A549 (cell line): Measurements from ENCODE around the gene ABTB1.

DNA sequence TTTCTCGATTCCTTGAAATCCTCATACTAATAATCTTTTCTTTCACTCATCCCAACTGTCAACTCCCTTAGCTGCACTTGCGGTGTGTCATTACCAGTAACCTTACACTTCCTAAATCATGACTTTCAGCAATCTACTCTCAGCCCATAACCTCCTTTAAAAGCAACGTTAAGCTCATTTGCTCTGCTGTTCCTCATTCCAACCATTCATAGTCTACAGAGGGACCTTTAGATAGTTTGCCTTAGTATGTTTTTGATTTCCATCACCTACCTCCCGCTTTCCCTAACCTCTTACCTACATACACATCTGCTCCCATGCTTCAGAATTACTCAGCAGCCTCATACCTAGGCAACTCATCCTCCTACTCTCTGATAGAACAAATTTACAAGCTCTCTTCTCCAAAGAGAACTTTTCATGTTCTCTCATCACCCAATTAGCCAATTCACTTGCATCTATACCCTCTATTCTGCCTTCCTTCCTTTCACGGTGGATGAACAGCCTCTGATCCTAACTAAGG, 38.3 kb upstream of the HEG1 start:
- PRO-cap, result no peak
CAGE:
- cytosol, long polyA plus RNA, result no peak
- long polyA plus RNA, result no peak
- nucleus, long polyA plus RNA, result no peak

DNA sequence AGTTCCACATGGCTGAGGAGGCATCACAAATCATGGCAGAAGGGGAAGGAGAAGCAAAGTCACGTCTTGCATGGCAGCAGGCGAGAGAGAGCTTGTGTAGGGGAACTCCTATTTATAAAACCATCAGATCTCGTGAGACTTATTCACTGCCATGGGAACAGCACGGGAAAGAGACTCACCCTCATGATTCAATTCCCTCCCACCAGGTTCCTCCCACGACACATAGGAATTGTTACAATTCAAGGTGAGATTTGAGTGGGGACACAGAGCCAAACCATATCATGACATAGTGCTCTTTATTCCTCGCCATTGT, 67.7 kb upstream of the HEG1 start:
- PRO-cap, result no peak
CAGE:
- cytosol, long polyA plus RNA, result no peak
- long polyA plus RNA, result no peak
- nucleus, long polyA plus RNA, result no peak

DNA sequence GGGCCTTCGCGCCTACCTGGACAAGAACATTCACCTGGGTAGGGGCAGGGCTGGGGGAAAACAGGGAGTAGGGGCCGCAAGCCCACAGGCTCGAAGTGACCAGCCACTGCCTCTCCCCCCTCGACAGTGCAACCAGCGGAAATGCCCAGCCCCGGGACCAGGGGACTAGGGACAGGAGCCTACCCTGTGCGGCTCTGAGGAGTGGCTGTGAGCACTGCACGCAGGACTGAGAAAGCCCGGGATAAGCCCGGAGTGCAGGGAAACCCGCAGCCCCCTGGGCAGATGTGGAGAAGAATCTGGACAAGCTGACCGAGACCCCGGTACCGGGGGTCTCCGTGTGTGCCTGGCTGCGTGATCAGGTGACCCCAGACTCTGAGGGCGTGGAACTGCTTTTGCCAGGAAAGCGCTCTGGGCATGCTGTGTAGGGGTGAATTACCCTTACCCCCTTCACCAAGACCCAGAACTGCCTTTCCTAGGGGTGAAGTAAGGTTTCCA, 392 bp upstream of the SLC12A8 start:
- PRO-cap, result no peak
CAGE:
- cytosol, long polyA plus RNA, result no peak
- long polyA plus RNA, result no peak
- nucleus, long polyA plus RNA, result no peak

DNA sequence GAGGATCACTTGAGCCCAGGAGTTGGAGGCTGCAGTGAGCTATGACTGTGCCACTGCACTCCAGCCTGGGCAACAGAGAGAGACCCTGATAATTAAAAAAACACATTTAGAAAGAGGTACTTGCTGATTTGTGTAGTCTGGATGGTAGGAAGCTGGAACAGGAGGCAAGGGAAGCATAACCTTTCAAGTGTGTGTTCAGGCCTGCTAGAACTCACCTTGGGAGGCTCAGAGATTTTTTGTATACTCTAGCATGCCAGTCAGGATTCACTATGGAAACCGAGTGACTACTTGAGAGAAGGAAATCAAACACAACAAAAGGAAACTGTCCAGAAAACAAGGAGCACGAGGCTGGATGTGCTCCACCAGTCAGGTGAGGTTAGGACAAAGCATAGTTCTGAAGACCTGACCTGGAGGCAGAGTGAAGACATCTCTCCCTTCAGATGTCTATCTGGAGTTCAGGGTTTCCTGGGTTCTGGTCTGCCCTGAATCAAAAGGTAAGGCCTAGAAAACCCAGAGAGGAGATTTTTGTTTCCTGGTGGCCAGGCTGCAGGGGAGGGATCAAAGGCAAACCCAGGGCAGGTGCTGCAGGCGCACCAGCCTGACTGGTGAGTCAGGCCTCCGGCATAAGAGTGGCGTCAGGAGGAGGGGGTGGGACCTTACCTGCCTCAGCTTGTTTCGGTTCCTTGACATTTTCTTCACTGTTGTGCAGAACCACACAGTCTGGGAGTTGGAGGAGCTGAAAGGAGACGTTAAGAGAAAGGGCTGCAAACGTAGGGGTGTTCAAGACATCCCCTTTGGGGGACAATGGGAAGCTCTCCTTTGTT, 52.1 kb upstream of the OSBPL11 start:
- PRO-cap, result no peak
CAGE:
- cytosol, long polyA plus RNA, result no peak
- long polyA plus RNA, result no peak
- nucleus, long polyA plus RNA, result no peak

DNA sequence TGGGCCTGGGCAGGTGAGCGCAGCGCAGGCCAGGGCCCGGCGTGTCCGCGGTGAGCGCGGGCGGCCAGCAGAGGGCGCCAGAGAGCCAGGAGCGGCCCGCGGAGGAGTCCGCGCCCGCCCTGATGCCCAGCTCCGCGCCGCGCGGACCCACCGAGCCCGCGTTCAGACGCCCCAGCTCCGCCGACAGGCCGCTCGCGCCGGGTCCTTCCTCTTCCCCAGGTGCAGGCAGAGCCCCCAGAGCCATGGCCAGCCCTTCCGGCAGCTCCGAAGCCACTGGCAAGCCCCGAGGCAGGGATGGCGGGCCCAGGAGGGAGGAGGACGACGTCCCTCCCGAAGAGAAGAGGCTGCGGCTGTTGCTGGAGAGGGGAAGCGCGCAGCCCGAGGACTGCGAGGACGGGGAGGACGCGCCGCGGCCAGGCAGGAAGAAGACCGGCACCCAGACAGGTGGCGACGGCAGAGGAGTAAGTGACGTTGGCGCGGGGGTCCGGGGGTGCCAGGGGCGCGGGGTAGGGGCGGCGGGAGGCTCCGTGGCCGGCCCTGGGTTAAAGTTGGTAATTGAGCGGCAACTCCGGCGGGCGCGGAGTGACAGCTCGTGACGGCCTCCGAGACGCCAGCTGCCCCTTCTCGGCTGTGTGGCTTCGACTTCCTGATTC, 171.2 kb upstream of the OSBPL11 start:
- PRO-cap, result no peak
CAGE:
- cytosol, long polyA plus RNA, result no peak
- long polyA plus RNA, result no peak
- nucleus, long polyA plus RNA, result no peak

GRCh38 chr3:126100622-126101073, 16.7 kb upstream of the SLC41A3 start:
- PRO-cap, result no peak
CAGE:
- cytosol, long polyA plus RNA, result no peak
- long polyA plus RNA, result no peak
- nucleus, long polyA plus RNA, result no peak

DNA sequence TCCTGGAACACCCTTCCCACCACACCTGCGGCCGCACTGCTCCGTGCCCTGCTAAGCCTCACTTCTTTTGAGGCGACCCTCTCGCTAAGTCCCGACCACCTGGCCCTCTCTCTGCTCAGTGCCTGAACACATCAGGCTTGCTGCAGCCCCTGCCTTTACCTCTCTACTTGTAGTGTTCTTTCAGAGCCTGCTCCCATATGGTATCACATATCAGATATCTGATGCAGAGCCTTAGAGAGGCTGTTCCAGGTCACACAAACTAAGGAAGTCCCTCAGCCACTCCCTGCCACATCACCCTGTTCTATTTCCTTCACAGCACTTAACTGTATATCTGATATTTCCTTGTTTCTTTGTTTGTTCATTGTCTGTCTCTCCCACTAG, 913 bp upstream of the ALDH1L1 start:
- PRO-cap, result no peak
CAGE:
- cytosol, long polyA plus RNA, result no peak
- long polyA plus RNA, result no peak
- nucleus, long polyA plus RNA, result no peak

GRCh38 chr3:126186059-126186482, 5.7 kb upstream of the ALDH1L1 start:
- PRO-cap, result no peak
CAGE:
- cytosol, long polyA plus RNA, result no peak
- long polyA plus RNA, result no peak
- nucleus, long polyA plus RNA, result no peak

- PRO-cap, result no peak
CAGE:
- cytosol, long polyA plus RNA, result no peak
- long polyA plus RNA, result no peak
- nucleus, long polyA plus RNA, result no peak
Measured at GRCh38 chr3:126186483-126186714, 6.0 kb upstream of the ALDH1L1 start.

DNA sequence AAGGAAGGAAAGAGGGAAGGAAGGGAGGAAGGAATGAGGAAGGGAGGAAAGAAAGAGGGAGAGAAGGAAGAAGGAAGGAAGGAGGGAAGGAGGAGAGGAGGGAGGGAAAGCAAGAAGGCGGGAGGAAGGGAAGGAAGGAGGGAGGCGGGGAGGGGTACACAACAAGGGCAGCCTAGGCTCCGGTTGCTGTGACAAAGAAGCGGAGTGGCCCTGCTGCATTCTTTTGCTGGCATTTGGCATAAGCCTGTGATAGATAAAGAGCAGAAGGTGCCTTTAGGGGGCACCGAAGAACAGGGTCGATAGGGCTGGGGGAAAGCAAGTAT, 32.1 kb upstream of the ALDH1L1 start:
- PRO-cap, result no peak
CAGE:
- cytosol, long polyA plus RNA, result no peak
- long polyA plus RNA, result no peak
- nucleus, long polyA plus RNA, result no peak

DNA sequence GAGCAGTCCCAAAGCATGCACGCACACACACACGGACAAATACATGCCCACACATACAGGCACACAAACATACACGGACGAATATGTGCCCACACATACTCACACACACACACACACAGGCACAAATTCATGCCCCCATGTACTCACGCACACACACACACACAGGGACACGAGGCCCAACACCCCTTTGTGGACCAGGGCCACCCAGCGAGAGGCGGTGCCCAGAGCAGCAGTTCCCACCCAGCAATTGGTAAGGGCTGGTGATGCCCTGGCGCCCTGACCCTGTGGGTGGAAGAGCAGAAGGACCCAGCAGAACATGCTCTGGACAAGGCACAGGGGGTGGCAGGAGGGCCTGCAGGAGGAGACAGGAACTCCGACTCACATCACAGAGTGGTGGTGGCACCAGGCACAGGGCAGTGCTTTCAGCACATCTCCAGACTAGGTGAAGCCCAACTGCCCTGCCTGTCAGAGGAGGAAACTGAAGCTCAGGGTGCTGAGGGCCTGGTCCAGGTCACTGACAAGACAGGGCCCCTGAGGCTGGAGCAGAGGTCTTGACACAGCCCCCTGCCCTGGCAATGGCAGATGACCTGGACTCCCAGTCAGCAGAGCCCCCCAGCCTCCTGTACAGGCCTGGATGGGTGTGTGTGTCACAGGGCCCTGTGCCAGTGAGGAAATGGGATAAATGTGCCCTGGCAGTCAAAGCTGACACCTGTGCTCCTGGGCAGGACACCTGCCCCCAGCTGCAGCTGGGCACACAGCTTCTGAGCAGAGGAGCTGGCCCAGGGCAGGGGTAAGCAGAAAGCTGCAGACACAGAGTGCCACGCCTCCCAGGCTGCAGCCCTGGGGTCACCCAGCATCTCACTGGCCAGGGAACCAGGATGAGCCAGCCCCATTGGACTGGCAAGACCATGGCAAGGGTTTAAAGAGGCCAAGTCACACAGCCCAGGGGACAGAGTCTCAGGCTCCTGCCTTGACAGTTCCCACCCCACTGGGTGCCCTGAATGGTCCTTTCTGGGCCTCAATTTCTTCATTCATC, 11.4 kb downstream of the KLF15 start:
- PRO-cap, result no peak
CAGE:
- cytosol, long polyA plus RNA, result no peak
- long polyA plus RNA, result no peak
- nucleus, long polyA plus RNA, result no peak

DNA sequence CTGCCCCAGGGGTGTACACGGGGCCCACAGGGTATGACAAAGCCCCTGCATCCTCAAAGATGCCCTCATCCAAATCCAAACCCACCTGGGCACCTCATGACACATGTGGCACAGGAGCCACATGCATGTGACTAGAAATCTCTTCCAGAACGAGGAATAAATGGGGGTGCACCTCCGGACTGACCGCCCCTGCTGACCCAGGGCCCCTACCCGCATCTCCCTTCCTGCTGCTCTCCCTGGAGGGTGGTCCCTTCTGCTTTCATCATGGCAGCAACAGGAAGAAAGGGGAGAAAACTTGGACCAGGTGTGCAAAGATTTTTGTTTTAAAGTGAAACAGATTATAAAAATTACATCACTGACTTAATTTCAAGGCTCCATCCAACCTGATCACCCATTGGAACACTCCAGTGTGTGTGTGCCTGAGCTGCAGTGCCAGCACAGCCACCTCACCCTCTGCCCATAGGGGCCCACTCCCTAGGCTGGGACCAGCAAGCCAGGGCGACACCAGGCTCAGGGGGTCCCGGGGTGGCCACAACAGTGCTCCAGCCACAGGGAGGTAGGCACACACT, 25.2 kb downstream of the ZXDC start:
- PRO-cap, result no peak
CAGE:
- cytosol, long polyA plus RNA, result no peak
- long polyA plus RNA, result no peak
- nucleus, long polyA plus RNA, result no peak

- PRO-cap, result no peak
CAGE:
- cytosol, long polyA plus RNA, result no peak
- long polyA plus RNA, result no peak
- nucleus, long polyA plus RNA, result no peak
Measured at GRCh38 chr3:126750546-126751043, 46.6 kb downstream of the CHCHD6 start.

DNA sequence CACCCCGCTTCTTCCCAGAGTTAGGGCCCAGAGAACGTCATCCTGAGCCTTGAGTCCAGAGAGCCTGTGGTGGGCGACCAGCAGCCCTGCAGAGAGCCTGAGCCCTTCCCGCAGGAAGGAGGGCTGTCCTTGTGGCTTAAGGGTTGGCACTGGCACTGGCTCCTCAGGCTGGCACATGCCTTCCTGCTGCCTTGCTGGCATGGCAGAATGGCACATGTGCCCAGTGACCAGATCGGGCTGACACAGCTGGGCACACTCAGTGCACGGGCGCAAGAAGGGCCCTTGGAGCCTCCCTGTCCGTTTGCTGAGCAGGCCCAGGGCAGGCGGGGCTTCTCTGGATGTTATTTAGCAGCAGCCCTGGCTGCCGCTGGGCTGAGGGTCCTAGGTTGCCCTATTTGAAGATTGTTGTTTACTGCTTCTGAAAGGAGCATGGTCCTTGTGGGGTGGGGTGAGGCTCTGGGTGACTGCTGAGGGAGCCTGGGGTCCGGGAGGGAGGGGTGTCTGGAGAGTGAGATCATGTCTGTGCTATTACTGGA, 50.3 kb upstream of the PLXNA1 start:
- PRO-cap, result no peak
CAGE:
- cytosol, long polyA plus RNA, result no peak
- long polyA plus RNA, result no peak
- nucleus, long polyA plus RNA, result no peak

DNA sequence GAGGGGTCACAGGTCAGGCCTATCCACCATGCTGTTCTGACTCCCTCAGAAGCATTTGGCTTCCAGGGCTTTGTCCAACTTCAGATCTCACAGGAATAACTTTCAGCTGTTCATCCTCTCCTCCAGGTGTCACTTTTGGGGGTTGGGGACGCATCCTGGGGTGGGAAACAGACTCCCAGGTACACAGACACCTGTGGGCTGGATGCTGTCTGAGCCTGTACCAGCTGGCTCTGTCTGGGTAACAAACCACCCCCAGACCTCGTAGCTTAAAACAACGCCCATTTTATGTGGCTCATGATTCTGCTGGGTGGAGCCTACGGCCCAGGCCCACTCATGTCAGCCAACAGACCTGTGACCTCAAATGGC, 21.3 kb upstream of the PLXNA1 start:
- PRO-cap, result no peak
CAGE:
- cytosol, long polyA plus RNA, result no peak
- long polyA plus RNA, result no peak
- nucleus, long polyA plus RNA, result no peak

DNA sequence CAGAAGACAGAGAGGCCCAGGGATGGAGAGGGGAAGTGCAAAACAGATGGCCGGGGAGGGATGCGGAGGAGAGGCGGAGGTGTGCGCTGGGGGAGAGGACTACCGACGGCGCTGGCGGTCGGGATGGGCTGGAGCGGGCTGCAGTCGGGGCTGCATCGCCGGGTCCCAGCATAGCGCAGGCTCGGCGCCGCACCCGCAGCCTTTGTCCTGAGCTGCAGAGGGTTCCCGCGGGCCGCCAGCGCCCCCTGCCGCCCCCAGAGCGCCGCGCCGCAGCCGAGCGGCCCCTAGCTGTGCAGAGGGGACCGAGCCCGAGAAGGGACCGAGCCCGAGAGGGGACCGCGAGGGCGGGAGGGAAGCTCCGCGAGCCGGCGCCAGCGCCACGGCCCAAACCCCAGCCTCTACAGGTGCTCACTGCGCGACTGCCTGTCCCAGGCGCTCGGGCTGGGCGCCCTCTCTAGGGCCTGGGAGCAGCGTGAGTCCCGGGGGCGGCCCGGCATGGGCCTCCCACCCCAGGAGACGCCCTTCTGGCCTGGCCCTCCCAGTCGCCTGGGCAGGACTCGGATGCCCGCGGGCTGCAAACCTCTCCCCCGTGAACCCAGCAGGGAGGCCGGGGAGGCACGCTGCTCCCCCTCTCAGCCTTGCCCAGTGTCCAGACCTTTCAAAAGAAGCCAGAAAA, 134.9 kb downstream of the TPRA1 start:
- PRO-cap, result no peak
CAGE:
- cytosol, long polyA plus RNA, result no peak
- long polyA plus RNA, result no peak
- nucleus, long polyA plus RNA, result no peak

GRCh38 chr3:127456158-127456937, 134.2 kb downstream of the TPRA1 start:
- PRO-cap, result no peak
CAGE:
- cytosol, long polyA plus RNA, result no peak
- long polyA plus RNA, result no peak
- nucleus, long polyA plus RNA, result no peak

- PRO-cap, result no peak
CAGE:
- cytosol, long polyA plus RNA, result no peak
- long polyA plus RNA, result no peak
- nucleus, long polyA plus RNA, result no peak
Measured at GRCh38 chr3:127525390-127525595, 65.2 kb downstream of the TPRA1 start.

GRCh38 chr3:127672641-127673695, at the start of gene ABTB1:
Gene ABTB1 (plus strand): TSS chr3:127672952.
- PRO-cap, result bidirectional peak, plus-strand start at chr3:127672962, minus-strand start at chr3:127672807
CAGE:
- cytosol, long polyA plus RNA, result no peak
- long polyA plus RNA, result no peak
- nucleus, long polyA plus RNA, result no peak

DNA sequence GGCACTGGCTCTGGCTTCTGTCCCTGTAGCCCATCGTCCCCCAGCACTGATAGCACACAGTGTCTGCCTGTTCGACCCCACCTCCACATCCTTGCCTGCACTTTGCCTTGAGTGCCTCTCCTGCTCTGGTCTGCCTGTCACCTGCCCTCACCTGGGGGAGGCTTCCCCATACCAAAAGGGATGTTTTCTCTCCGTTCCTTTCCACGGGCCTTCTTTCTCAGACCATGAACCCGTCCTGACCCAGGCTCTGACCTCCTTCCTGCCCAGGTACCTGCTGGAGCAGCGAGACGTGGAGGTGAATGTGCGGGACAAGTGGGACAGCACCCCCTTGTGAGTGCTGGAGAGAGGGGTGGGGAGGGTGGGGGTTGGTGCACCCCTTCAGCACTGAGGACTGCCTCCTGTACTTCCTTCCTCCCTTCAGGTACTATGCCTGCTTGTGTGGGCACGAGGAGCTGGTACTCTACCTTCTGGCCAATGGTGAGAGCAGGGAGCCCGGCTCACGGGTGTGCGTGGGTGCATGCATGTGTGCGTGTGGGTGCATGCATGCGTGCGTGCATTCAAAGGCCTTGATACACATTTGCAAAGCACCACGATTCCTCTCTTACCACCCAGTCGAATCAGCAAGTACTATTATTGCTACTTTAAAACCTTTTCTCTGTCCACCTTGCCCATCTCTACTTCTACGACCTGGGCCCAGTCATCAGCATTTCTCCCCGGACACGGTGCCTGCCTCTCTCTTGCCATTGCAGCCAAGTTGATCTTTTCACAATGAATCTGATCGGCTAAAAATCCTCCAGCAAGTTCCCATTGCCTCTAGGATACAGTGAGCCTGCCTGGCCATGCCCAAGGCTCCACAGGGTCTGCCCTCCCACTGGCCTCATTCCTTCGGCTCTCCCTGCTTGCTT, 1.6 kb downstream of the ABTB1 start:
- PRO-cap, result no peak
CAGE:
- cytosol, long polyA plus RNA, result no peak
- long polyA plus RNA, result no peak
- nucleus, long polyA plus RNA, result no peak